ENCODE measurements around a stretch of chr2.

DNA sequence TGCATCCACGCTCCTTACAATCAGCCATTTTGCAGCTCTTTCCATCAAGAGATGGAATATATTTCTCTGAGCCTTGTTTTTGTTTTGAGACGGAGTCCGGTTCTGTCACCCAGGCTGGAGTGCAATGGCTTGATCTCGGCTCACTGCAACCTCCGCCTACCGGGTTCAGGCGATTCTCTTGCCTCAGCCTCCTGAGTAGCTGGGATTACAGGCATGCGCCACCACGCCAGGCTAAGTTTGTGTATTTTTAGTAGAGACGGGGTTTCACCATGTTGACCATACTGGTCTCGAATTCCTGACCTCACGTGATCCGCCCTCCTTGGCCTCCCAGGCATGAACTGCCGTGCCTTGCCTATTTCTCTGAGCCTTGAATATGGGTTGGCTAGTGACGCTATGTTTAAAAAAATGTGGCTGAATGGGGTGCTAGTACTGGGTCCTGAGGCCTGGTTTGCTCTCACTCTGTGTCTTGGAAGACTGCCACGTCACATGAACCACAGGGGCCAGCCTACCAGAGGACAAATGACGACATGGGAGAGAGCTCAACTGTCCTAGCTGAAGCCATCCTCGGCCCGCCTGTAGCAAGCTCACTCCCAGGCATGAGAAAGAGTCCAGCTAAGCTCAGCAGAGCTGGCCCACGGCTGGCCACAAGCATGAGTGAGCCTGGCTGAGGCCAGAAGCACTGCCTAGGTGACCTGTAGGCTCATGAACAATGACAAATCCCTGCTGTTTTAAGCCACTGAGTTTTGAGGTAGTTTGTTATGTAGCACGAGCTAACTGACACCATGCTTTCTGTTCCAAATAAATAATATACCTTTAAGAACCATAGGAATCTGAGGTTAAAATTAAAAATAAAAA lies 14.6 kb downstream of the WDFY1 start:
- RAMPAGE, total RNA, result no peak

DNA sequence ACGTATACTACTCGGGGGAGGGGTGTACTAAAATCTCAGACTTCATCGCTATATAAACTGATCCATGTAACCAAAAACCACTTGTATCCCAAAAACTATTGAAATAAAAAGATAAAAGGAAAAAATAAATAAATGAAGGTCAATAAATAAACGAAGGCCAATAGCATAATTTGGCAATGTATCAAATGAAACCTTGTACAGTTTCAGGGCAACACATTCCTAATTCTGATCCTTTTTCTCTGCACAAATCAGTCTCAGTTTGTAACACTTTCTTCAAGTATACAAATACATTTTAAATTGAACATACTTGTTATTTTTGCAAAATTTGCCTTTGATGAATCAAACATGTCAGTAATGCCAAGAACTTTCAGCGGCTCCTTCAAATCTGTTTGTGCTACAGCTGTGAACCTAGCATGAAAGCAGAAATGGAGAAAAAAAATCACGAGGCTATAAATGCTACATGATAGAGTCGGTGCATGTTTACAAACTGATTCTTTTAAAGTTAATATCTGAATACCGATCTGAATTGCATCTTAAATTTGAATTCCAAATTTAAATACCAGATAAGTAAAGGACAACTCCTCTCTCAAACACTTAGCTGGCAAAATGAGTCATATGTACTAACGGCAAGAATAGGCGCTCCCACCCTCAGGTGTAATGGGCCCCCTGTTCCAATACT lies 25.2 kb downstream of the MRPL44 start:
- RAMPAGE, total RNA, result no peak

- RAMPAGE, total RNA, result no peak
These were observed 7.5 kb downstream of the SERPINE2 start for GRCh38 chr2:224031676-224031876.

DNA sequence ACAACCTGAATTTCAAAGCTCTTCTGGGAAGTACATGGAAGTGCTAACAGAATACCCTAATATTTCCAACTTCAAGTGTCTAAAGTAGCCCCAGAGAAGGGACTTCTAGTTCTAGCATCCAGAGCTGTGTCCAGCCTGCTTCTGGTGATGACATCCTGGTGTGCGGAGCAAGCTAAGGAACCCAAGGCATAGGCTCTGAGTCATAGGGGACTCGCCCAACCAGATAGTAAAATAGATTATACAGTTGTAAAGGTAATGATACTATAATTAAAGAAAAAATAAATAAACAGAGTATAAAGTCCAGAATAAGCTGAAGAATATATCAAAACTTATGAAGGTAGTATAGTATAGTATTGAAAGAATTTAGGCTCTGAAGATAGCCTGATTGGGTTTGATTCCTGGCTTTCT lies 108.1 kb upstream of the SERPINE2 start:
- RAMPAGE, total RNA, result no peak

DNA sequence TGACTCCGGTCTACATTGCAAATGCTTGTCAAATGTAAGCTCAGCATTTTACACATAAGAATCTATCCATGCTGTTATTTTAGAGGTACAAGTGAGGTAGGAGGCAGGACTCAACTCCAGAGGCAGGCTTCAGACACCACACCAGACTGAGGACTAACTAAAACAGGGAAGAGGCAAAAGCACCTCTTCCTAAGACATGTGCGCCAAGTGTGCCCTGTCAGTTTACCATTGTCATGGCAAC lies 160.2 kb downstream of the FAM124B start:
- RAMPAGE, total RNA, result no peak

DNA sequence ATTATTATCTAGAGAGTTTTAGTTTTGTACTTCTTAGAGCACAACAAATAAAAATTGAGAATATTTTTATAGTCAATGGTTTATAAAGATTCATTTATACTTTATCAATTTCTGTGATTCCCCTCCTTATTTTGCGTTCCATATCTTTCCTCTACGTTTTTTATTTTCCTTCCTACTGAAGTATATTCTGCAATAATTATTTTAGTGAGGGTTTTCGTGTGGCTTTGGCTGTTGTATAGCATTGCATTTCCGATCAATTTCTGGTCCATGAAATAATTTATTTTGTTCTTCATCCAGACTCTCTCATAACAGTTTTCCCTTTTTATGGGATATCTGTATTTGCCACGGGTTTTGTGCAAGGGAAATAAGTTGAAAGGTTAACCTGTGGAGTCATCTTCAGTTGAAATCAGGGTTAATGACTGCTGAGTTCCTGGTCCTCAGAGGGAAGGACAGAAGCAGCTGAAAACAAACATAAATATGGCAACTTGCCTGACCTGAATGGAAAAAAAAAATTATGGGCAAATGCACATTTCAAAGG lies 47.1 kb upstream of the FAM124B start:
- RAMPAGE, total RNA, result no peak

DNA sequence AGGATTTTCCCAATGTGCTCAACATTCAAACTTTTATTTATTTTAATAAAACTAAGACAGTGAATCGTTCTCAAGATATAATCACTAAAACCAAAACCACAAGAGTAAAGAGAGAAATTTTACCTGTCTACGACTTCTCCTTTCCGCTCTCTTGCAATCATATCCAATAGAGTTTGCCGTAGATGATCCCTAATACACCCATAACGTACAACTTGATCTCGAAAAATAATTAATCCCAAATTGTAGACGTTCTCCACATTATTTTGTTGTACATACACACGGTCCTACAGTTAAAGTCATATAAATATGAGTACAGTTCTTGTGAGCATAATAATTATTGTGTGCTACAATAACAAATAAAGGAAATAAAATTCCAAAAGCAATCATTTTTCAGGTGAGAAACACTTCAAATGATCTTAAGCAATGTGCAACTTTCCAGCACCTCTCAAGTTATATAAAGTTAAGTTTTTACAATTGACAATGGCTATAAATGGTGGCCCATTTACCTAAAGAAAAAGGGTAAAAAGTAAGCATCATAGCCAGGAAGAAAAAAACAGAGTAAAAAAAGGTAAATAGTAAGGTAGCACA lies 70.6 kb downstream of the CUL3 start:
- RAMPAGE, total RNA, result no peak

GRCh38 chr2:224523167-224523987 lies 61.8 kb downstream of the CUL3 start:
- RAMPAGE, total RNA, result no peak

- RAMPAGE, total RNA, result no peak
These were observed 60.7 kb downstream of the CUL3 start for GRCh38 chr2:224524004-224525305.

DNA sequence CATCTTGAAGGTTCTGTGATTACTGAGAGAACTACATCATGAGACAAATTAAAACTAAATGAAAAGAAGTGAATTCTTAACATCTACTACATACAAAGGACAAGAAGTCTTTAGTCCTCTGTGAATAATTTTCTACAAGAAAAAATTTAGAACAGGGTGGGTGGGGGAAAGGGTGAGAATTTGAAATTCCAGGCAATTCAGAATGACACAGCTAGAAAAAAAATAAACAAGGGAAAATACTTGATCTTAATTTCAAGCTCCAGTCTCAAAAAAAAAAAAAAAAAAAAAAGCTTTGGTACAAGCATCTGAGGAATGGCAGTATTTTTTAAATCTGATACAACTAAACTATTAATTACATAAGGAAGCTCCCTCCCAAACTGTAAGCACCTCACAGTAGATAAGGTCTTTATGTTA lies 15.5 kb downstream of the CUL3 start:
- RAMPAGE, total RNA, result no peak

DNA sequence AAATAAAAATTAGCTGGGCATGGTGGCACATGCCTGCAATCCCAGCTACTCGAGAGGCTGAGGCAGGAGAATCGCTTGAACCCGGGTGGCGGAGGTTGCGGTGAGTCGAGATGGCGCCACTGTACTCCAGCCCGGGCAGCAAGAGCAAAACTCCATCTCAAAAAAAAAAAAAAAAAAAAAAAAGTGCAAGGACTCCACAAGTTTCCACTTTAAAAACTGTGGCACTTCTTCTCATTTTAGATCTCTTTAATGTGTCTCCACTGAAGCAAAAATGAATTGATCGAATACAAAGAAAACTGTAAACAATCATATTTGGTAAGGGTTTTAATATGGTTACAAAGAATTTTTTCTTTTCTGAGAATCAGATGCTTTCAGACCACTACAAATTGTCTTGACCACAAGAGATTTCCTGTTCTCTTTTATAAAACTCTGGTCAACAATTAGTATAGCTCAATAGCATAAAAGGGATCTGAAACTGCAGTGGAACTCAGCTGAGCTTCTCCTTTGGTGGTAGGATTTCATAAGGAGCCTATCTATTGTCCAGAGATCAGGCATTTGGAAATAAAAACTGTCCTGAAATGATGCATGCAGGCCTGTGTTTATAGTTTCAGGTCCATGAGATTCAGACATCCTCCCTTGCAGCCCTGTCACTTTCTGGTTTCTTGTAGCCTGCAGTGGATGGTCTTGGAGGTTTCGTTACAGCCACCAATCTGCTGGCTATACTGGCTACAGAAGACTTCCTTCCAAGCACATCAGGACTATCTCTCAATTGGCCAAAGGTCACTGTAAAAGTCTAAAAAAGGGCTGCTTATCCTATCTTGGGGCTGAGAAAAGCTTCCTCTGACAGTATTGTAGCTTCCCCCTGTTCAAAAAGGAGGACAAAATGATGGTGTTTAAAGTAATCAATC lies 120.1 kb downstream of the DOCK10 start:
- RAMPAGE, total RNA, result no peak

- RAMPAGE, total RNA, result no peak
These were observed 114.6 kb downstream of the DOCK10 start for GRCh38 chr2:224927326-224928355.

- RAMPAGE, total RNA, result no peak
These were observed 68.6 kb downstream of the DOCK10 start for GRCh38 chr2:224973691-224974096.

DNA sequence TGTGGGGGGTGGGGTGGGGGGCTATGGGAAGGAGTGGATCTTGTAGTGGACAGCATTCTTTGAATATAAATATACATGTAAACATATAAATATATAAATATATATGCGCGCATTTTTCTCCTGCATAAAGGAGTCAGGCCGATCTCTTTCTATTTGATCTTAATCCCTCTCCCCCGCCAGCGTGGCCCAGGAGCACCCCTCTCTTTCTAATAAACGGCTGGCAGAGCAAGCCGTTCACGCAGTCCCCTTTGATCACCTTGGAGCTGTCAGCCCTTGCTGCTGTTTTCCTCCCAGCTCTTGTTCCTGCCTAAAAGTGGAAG lies 631.1 kb downstream of the NYAP2 start:
- RAMPAGE, total RNA, result no peak

DNA sequence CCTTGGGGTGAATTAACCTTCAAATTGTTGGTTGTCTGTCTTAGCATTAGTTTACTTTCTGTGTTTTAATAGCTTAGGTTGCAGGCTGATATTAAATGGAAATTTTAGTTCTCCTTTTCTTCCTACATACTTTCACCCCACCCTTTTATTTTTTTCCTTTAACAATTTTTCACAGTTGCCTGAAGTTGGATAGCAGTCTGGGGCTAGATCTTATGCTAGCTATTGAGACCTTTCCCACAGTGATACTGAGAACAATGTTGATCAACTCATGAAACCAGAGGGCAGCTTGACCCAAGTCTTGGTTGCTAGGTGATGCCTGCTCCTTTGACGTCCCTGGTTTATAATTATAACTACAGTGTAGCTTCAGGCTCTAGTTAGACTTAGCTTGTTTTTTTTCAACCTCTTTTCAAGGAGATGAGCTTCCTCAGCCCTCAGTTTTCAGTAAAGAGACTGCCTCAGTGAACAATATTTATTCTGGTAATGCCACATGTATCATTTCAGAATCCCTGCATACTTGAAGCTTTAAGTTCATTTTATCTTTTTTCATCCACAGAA lies 648.5 kb downstream of the IRS1 start:
- RAMPAGE, total RNA, result no peak

GRCh38 chr2:226508724-226509074 lies 290.9 kb downstream of the IRS1 start:
- RAMPAGE, total RNA, result no peak

DNA sequence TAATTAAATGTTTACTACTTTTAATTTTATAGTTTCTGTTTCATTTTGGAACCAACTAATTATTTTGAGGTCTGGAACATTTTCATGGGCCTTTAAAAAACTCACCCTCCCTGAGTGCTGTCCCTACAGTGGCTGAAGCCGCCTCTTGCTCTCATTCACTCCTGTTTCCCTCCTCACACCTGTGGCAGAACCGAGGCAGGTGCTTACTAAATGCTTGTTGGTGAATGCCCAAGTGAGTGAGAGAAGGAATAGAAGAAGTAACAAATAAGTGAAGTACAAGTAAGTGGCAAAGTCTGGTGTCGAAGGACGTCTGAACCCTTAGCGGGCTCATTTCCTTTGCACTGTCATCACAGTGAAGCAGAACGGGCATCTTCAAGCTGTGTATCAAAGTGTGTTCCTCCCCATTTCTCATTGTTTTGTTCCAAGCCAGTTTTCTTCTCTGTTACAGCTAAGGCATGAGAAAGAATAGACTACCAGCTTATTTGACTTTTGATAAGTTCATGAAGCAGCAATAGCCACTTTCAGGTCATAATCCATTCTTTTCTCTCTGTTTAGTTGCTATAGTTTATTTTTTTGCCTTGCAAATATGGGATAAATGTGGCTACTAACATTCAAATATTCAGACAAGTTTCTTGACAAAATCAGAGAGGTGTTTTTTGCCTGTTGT lies 135.3 kb downstream of the RHBDD1 start:
- RAMPAGE, total RNA, result no peak

- RAMPAGE, total RNA, result no peak
These were observed 28.4 kb upstream of the SCYGR1 start for GRCh38 chr2:227416015-227416631.

DNA sequence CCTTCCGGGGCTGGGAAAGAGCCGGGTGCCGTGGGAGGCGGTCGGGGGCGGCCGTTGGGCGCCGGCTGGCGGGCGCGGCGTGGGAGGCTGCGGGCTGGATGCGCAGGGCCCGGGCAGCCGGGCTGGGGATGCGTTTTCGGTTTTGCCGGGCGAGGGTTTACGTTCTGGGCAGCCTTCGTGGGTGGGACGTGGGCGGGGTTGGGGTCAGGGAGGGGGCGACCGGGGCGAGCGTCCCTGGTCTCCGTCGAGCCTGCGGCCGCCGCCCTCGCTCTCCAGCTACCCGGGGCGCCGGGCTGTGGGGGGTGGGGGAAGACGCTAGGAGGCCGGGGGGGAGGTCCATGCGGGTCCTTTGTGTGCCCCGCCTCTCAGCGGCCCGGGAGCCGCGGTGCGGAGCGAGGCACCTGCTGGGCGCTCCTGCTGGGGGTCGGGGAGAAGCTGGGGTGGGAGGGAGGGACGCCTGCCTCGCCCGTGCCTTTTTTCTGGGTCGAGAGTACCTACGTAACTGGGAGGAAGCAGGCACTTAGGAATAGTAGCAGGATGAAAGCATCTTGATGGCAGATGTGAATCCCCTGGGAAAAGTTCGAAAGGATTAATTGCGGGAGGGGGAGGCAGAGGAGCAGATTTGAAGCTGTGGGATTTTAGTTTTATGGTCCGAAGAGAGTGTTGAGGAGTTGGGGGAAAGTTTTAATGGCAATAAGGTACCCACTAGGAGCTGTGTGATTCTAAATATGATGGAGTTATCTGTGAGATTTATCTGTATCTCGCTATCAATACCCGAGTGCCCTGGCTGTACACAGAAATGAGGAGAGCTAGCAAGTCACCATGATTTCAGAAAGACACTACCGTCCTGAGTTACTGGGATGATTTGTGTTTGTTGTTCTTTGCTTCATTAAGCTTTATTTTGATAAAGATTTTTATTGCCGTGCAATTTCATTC lies 973 bp downstream of the AGFG1 start:
- RAMPAGE, total RNA, result no peak

DNA sequence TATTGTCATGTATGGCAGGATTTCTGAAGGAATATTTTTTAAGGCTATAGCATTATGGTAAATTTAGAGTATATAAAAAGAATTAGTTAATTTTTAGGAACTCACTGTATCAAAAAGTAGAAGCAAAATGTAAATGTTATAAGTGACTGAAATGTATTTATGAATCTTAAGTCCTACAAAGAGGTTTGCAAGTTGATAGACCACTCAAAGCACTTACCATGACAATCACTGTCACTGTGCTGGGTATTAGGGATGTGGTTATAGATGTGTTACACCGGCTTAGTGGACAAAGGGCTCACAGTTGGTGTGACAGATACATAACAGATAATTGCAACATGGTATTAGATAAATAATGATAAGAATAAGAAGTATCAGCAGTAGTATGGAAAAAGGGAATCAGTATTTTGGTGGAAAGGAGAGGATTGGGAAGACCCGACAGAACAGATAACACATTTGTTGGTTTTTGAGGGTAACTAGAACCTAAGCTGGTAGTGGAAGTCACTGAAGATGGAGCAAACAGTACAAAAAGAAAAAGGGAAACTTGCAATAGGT lies 21.6 kb downstream of the AGFG1 start:
- RAMPAGE, total RNA, result no peak

Measured in foreskin keratinocyte (primary cell).